ENCODE data around the gene PITPNB.

DNA sequence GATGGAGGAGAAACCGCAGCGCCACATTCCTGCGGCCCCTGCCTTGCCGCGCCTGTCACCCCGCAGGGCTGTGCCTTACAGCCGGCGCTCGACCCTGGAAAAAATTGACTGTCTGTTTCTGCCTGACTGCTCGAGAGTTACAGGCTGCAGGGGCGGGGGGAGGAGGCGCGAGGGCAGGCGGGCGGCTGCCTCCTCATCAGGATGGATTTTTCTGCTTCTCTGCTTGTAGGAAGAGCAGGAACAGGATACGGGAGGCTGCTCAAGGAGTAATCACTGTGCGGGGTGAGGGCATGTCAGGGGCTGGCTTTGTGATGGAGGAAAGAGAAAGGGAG is 479.1 kb downstream of the CRYBA4 start:
- RRBS: no CpG with 5 or more reads among the region's 17 CpGs

- RRBS: no CpG with 5 or more reads among the region's 20 CpGs
These were observed 573.3 kb downstream of the CRYBA4 start for GRCh38 chr22:27195085-27195477.

DNA sequence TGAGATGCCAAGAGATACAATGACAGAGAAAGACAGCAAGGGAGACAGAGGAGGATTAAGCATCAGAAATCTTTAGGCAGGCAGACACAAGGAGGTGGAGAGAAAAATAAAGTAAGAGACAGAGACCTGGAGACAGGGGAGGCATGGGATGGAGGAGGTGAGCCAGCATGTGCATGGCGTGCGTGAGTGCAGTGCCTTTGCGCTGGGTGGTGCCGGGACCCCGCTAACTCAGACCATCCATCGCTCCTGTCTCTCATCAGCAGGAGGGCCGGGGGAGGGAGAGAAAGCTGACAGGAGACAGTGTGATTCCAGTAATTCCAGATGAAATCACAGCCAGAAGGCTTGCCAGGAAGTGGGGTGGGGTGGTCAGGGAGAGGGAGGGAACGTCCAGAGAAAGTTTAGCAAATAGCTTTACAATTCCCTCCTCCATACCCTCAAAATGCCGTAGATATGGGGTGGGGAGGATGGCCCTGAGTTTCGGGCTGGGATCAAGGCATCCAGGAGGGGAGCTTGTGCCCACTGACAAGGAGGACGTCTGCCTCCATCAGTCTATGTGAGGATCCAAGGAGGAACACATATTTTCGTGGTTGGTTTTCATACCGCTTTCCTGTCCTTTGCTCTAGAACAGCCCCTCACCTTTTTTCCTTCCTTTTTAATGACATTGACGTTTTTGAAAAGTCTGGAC is 577.0 kb downstream of the MN1 start:
- RRBS: 76% methylated on average over 4 of the region's 14 CpGs

GRCh38 chr22:27242717-27243325 is 558.7 kb downstream of the MN1 start:
- RRBS: no CpG with 5 or more reads among the region's 15 CpGs

DNA sequence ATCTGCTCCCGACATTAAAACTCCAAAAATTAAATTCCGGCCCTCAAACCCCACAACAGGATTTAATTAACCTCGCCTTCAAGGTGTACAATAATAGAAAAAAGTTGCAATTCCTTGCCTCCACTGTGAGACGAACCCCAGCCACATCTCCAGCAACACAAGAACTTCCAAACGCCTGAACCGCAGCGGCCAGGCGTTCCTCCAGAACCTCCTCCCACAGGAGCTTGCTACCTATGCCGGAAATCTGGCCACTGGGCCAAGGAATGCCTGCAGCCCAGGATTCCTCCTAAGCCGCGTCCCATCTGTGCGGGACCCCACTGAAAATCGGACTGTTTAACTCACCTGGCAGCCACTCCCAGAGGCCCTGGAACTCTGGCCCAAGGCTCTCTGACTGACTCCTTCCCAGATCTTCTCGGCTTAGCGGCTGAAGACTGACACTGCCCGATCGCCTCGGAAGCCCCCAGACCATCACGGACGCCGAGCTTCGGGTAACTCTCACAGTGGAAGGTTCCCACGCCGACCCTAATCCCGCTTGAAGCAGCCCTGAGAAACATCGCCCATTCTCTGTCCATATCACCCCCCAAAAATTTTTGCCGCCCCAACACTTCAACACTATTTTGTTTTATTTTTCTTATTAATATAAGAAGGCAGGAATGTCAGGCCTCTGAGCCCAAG is 57.4 kb downstream of the MN1 start:
- RRBS: no CpG with 5 or more reads among the region's 27 CpGs

GRCh38 chr22:27775231-27775689 is 26.3 kb downstream of the MN1 start:
- RRBS: no CpG with 5 or more reads among the region's 14 CpGs

DNA sequence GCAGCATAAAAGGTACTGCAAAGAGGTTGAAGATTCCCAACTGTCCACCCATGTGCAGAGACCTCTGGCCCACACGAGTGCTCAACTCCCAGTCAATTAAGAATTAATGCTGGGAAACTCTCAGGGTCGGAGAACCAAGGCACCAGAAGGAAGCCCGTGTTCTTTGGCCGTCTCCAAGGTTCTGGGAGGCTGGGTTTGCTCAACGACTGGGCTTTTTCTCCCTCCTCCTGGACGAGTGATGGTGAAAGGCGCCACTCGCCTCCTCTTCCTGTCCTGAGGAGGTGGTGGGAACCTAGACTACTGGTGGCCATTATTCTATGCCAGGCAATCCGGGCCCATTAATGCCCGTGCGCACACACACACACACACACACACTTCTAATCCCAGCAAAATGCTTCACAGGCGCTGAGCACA is 15.1 kb downstream of the MN1 start:
- RRBS: no CpG with 5 or more reads among the region's 12 CpGs

- RRBS: no CpG with 5 or more reads among the region's 7 CpGs
These were observed 8.9 kb downstream of the MN1 start for GRCh38 chr22:27792555-27793172.

DNA sequence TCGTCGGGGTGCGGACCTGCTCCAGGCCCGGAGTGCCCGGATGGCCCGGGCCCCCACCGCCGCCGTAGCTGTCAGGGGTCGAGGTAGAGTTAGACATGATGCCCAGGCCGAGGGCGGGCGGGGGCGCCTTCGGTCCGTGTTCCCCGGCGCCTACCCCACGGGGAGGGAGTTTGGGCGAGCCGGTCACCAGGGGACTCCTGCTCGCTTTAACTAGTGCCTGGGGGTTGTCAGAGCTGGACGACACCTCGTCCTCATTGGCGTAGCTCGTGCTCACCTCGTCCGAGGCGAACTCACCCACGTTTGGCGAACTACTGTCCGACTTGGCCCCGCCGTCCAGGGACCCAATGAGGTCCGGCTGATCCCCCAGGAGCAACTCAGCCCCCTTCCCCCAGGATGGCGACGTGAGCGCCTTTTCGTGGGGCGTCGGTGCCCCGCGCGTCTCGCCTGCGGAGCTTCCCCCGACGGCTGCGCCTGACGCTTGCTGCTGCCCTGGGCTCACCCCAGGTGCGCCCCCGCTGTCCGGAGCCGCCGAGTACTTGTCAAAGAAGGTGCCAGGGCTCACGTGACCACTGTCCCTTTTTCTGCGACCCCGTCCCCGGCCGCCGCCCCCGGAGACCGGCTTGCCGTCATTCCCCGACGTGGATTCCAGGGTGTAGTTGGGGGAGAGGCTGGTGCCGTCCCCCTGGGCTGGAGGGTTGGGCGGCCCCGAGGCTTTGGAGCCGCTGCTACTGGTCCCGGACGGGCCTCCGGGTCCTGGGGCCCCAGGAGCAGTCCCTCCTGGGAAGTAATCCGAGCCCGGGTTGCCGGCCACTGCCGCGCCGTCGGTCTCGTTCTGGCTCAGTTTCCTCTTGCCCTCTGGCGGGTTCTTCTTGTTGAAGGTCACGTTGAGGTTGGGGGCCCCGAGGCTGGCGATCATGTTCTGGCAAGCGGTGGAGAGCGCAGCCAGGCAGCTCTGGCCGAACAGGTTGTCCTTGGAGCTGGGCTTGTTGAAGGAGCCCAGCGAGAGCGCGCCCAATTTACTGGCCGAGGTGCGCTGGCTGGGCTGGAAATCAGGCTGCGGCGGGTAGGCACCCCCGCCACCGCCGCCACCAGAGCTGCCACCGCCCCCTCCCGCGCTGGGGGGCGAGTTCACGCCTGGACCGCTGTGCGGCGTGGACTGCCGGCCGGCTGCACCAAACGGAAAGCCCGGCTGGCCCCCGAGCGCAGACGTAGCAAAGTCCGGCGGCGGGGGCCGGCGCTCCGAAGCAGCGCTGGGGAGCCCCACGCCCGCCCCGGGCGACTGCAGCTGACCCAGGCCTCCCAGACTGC is 4.0 kb downstream of the MN1 start:
- RRBS: 84% methylated on average over 25 of the region's 124 CpGs

- RRBS: 95% methylated on average over 12 of the region's 50 CpGs
These were observed 2.5 kb downstream of the MN1 start for GRCh38 chr22:27799016-27799582.

DNA sequence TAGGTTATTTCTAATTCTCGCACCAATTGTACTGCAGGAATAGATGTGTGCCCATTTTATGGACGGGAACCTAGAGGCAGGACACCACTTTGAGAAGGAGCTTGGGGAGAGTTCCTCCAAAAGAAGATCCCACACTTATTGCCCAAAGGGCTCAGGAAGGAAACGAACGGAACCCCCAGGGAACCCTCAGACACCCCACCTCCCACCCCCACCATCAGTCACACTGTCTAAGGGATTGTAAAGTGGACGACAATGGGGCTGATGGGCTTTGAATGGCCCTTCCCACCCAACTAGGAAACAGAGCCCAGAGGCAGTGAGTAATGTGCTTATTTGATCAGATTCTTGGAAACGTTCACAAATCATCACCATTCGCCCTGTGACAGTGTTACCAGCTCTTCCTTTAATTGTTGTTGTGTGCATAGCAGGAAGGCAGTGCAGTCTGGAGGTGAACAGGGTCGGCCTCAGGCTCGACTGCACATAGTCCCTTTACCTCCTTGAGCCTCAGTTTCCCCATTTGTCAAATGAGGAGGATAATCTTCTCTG is 8.4 kb upstream of the MN1 start:
- RRBS: no CpG with 5 or more reads among the region's 9 CpGs

DNA sequence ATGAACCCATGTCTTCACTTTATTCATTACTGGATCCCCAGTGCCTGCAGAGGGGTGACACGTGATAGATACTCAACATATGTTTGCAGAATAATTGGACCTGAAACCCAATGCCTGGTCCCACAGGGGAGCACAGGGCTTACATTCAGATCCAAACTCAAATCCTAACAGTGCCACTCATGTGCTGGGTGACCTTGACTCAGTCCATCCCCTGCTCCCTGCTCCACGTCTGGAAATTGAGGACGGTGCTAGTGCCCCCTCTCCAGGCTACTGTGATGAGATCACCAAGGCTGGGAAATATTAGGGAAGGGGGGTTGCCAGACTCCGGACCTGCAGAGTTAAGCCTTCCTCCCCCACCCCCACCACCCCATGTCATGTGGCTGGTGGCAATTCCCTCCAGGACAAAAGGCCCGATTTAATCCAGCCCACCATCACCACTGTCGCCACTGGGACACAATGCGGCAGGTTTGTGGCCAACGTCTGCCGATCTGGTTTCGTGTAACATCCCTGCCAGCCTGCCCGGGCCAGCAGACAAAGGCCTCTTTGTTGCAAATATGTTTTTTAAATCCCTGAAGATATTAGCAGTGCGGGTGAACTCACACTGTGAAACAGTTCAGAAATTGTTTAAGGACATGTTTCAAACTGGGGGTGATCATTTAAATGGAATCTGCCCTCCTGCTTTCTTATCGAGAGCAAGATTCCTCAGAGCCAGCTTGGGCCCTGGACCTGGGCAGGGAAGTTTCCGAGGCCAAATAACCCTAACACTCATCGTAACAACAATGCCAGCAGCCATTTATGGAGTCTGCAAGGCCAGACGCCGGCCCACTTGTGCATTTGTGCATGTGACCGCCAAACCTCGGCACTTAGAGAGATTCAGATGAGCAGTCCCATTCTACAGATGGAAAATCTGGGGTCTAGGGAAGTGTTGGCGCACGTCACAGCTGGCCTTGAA is 19.6 kb upstream of the MN1 start:
- RRBS: no CpG with 5 or more reads among the region's 21 CpGs

- RRBS: no CpG with 5 or more reads among the region's 23 CpGs
These were observed 26.3 kb upstream of the MN1 start for GRCh38 chr22:27827606-27828585.

GRCh38 chr22:27919054-27919383 is at the start of gene PITPNB:
PITPNB (minus strand) TSS chr22:27919256.
- RRBS: no CpG with 5 or more reads among the region's 33 CpGs

DNA sequence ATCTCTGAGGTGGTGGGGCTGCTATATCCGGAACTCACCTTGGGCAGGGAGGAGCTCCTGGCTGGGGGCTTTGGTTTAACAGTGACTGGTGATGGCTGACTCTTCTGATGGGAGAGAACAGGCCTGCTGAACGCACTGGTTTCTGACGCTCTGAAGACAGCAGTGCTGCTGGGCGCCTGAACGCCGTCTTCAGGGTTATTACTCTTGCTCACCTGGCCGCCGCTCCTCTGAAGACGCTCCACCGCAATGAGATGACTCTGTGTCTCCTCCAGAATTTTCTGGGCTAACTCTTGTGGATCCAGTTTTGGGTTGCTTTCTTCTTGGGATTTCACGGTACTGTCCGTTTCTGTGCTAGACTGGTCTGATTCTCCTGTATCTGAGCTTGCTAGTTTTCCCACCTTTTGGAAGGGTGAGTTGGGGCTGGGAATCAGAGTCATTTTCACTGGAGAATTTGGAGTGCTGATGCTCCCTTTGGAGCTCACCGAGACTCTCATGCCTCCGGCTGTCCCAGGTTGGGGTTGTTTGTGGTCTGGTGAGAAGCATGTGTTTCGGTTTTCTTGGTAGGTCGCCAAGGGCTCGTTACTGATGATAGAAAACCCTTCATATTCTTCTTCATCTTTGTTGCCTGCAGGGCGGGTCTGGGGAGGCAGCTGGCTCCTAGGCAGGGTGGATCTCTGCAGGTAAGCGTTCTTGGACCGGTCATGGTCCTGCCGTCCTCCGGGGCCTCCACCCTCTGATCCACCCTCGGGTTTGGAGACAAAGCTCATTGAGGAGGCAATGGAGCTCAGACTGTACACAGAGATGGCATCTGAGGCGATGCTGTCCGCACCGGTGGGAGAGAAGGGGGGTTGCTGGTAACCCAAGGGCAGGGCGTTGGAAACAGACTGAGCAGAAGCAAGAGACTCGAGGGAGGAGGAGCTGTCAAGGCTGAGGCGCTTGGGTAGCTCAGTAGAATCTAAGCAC is 64.1 kb upstream of the PITPNB start:
- RRBS: 81% methylated on average over 6 of the region's 29 CpGs

DNA sequence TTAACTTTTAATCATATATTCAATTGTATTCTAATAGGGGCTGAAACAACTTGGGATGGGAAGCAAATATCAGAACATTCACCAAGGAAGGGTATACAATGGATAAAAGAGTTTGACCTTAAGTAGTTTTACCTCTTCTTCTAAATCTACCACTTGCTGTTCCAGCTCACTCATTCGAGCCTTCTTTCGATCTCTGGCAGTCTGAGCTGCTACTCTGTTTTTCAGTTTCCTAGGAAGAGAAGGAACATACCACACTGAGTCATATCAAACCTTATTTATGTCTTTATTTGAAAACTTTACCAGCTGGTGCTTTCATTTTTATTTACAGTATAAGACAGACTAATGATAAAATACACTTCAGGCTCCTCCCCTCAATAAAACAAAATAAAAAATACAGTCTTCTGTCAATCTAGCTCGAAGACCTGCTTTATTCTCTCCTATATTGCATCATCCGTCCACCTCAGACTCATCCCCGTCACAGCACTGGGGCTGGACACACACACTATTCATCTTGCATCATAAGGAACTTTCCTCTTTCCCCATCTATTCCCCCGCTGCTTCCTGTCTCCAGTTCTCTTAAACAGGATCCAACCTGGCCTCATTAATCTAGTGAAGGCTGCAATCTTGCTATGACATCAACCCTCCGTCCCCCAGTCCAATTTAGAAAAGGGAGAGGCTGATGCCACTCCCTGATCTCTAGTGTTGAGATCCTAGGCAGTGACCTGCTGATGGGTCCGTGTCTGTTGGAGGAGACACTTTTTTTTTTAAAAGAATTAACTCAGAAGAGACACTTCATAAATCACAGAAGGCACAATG is 26.6 kb downstream of the CCDC117 start:
- RRBS: no CpG with 5 or more reads among the region's 8 CpGs

- RRBS: no CpG with 5 or more reads among the region's 5 CpGs
These were observed 48.6 kb downstream of the ZNRF3 start for GRCh38 chr22:28931831-28932593.

- RRBS: no CpG with 5 or more reads among the region's 5 CpGs
These were observed 47.2 kb downstream of the KREMEN1 start for GRCh38 chr22:29119820-29120563.

DNA sequence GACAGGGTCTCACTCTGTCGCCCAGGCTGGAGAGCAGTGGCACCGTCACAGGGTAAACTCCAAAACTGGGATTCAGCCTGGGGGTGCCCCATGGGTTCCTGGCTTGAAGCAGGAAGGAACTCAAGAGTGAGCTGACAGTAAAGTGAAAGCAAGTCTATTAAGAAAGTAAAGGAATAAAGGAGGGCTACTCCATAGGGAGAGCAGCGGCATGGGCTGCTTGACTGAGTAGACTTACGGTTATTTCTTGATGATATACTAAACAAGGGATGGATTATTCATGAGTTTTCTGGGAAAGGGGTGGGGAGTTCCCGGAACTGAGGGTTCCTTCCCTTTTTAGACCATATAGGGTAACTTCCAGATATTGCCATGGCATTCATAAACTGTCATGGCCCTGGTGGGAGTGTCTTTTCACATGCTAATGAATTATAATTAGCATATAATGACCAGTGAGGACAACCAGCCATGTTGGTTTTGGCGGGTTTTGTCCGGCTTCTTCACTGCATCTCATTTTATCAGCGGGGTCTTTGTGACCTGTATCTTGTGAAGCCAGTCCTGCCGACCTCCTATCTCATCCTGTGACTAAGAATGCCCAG is 52.9 kb upstream of the EMID1 start:
- RRBS: no CpG with 5 or more reads among the region's 9 CpGs

DNA sequence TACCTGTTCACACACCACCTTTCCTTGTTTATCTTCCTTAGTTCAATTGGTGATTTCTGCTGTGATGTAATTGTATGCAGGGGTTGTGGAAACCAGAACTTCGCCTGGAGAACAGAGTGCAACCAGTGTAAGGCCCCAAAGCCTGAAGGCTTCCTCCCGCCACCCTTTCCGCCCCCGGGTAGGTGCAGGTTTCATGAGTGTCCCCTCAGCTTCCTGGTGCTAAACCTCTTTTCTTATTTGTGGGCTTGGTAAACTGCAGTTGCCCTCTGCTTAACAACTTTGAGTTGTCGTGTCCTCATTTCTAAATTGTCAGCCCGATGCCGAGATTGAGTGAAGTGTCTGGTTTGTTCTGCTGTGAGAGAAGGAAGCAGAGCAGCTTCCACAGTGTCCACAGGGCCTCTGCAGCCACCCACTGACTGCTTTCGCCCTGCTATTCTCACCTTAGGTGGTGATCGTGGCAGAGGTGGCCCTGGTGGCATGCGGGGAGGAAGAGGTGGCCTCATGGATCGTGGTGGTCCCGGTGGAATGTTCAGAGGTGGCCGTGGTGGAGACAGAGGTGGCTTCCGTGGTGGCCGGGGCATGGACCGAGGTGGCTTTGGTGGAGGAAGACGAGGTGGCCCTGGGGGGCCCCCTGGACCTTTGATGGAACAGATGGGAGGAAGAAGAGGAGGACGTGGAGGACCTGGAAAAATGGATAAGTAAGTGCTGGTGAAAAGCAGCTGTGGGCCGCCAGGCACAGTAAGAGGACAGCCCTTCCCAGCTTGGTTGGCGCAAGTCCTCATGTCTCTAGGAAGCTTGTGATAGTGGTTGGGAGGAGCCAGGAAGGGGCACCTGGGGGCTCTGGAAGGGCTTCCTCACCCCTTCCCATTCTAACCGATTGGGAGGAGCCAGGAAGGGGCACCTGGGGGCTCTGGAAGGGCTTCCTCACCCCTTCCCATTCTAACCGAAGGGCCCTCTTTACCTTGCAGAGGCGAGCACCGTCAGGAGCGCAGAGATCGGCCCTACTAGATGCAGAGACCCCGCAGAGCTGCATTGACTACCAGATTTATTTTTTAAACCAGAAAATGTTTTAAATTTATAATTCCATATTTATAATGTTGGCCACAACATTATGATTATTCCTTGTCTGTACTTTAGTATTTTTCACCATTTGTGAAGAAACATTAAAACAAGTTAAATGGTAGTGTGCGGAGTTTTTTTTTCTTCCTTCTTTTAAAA is 6.9 kb upstream of the GAS2L1 start:
- RRBS: 91% methylated on average over 3 of the region's 28 CpGs

Data from T47D (cell line).